Left cardiac atrium (tissue), 1 donor: Measurements from ENCODE around the genes PRKAA1, GHR and TMEM267.

DNA sequence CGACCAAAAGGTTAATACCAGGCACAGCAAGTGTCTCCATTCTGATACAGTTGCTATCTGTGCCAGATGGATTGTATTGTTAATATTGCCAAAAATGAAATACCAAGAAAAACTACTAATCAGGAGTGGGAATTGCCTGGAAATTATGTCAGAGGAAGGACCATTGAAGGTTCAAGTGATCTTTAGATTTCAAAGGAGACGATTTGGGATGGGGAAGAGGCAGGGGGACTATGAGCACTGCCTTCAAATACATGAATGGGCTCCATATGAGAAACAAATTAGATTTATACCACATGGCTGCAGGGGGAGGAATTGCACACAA is 95.9 kb upstream of the PTGER4 start:
- PRO-cap = no peak

GRCh38 chr5:40649413-40649818 is 30.3 kb upstream of the PTGER4 start:
- PRO-cap = no peak

DNA sequence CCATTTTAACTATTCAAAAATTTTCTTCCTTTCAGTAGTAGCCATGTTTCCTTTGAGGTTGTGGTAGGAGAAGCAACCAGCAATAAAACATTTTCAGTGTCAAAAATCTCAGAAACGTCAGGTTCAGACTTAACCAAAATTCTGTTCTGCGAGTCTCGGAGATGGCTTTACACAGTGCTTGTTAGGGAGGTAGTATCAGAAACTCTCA is 8.3 kb downstream of the PTGER4 start:
- PRO-cap = no peak

DNA sequence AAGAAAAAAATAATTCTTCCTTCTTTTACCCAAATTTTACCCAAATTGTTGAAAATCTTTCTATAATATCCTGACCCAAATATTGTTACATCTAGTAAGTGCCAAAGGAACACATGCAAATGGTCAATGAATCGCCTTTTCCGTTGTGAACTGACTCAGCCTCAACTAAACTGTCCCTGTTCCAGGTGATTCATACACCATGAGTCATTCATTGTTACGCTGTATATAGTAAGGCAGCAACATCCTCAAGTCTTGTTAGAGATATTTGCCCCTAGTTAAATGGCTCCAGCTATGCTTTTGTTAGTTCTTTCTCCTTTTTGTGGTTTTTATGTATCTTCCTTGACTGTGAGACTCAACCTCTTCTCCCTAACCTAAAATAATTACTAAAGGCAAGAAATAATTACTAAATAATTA is 9.8 kb downstream of the PTGER4 start:
- PRO-cap = no peak

- PRO-cap = no peak
These were observed 21.6 kb downstream of the TTC33 start for GRCh38 chr5:40733995-40734704.

DNA sequence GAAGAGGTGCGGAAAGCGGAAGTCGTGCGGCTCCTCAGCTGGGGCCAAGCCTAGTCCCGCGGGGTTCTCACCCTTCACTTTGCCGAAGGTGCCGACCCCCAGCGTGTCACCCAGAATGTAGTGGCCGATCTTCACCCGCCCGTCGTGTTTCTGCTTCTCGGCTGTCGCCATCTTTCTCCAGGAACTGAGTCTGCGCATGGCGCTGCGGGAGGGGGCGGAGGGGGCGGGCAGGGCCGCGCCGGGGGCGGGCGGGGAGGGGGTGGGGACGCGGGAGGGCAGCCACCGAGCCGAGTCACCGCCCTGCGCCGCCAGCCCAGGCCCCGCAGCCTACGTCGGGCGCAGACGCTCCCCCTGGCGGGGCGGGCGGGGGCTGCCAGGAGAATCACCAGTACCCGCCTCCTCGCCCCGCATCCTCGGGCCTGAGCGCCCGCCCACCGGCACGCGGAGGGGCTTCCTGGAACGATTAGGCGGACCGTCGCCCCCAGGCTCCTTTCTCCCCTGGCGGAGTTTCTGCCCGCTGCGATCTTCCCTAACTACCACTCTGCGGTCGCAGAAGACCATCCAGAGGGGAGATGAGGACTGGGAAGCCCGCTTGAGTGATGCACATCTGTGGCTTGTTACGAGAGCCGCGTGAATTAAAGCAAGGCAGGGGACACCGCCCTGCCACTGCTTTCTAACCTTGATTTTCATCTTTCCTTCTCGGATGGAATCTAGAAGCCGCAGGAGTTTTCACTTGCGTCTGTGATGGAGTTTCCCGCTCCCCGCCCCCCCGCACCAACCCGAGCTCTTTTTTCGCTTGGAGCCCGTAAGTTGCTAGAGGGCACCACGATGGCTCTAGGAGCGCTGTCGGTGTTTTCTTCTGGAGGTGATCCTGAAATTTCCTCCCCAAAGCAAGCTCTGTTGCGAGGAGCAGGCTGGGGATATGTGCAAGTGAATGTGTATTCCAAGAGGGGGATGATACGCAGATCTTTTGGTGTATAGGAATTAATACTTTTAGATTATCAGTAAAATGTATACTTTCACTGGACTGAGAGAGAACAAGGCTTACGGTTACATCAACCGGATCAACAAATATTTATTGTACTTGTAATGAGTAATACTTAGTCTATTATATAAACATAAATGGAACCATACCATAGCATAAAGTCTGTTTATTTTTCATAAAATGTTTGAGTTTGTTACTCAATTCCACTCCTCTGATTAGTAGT is at the start of gene PRKAA1:
PRKAA1 (minus strand) TSS at position 383 of the 1,208 bp plus-strand sequence.
- PRO-cap = bidirectional peak, plus-strand start at position 339 of the sequence, minus-strand start at position 186 of the sequence

DNA sequence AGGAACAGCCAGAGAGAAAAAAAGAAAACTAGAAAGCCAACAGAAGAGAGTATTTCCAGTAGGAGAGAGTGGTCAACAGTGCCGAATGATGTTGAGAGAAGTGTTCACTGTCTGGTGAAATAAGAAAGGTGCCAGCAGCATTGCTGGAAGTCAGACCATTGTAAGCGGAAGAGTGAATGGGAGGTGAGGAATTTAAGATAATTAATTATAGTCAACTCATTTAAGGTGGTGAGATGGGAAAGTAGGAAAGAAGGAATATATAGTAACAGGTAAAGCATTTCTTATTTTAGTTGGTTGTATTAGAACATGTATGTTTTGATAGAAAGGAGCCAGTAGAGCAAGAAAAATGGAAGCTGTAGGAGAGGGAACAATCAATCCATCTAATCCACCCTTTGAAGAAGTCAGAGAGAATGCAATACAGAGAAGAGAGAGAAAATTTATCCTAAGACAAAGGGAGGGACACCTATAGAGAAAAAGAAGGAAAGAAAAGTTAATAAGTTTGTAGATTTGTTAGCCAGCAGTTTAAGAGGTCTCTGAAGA is 32.7 kb downstream of the C7 start:
- PRO-cap = no peak

- PRO-cap = no peak
These were observed 121.4 kb upstream of the C6 start for GRCh38 chr5:41334736-41335085.

GRCh38 chr5:41869081-41869541 is 1.1 kb downstream of the OXCT1 start:
- PRO-cap = no peak

- PRO-cap = no peak
These were observed 248.1 kb upstream of the GHR start for GRCh38 chr5:42175019-42175567.

GRCh38 chr5:42423152-42423999 is at the start of gene GHR:
Gene GHR, plus strand, starts transcription at chr5:42423439.
- PRO-cap = bidirectional peak, plus-strand start at chr5:42423804, minus-strand start at chr5:42423586

DNA sequence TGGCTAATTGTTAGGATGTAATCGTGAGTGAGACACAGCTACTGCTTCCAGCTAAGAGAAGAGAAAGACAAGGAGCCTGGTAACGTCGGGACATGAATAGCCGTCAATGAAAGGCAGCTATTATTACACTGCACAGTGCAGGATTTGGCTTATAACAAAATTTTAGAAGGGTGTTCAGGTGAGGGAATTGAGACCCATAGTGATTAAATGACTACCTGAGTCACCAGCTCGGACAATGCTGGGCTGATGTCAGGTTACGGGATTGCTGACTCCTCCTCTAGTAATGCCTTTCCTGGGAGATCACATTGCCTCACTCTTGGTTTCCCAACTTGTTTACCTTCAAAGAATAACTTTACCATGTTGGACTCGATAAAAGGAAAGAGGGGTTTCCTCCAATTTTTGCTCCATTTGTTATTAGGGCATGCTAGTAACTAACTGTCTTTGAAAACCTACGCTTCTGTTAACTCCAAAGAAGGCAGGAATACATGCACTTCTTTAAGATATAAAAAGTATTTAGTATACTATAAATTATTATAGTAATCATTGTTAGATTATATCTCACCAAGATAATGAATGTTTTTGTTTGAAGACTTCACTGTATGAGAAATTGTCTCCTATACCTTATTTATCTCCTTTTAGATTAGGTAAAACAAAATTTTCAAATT is 132.6 kb downstream of the GHR start:
- PRO-cap = no peak

DNA sequence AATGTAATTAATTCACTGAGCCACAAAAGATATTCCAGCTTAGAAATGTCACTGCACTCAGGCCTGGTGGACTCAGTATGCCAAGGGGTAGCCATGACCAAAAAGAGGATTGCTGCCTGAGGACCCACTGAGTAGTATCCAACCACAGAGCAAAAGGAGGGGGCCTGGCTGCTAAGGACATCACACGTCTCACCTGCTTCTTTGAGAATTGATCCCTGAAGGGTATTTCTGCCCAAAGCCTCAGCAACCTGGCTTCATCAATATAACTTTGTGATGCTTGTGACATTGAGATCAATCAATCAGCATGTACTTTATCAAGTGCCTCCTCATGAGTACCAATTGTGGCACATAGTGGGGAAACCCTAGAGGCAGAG is 134.6 kb upstream of the CCDC152 start:
- PRO-cap = no peak

GRCh38 chr5:42813414-42814089 is 1.9 kb upstream of the SELENOP start:
- PRO-cap = unidirectional peak, minus-strand start at chr5:42813756

DNA sequence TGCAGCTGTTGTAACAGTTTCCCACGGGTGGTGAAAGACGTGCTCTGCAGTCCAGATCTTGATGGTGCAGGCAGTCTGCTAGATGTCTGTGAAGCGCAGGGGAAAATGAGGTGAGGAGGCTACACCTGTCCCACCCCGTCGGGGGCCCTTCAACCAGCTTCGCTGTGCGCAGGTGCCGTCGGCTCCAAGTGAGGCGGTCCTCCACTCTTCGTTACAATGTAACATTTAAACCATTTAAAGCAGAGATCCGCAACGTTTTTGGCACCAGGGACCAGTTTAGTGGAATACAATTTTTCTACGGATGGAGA is 96.9 kb upstream of the SELENOP start:
- PRO-cap = no peak

GRCh38 chr5:43018800-43019222 is 21.3 kb downstream of the ANXA2R start:
- PRO-cap = no peak

- PRO-cap = bidirectional peak, plus-strand start at chr5:43066038, minus-strand start at chr5:43065926; bidirectional peak, plus-strand start at chr5:43066368, minus-strand start at chr5:43066446
These were observed 26.0 kb upstream of the ANXA2R start for GRCh38 chr5:43065769-43066851.

GRCh38 chr5:43237047-43237381 is 45.0 kb downstream of the NIM1K start:
- PRO-cap = no peak

- PRO-cap = no peak
These were observed 23.9 kb downstream of the HMGCS1 start for GRCh38 chr5:43289229-43289751.

DNA sequence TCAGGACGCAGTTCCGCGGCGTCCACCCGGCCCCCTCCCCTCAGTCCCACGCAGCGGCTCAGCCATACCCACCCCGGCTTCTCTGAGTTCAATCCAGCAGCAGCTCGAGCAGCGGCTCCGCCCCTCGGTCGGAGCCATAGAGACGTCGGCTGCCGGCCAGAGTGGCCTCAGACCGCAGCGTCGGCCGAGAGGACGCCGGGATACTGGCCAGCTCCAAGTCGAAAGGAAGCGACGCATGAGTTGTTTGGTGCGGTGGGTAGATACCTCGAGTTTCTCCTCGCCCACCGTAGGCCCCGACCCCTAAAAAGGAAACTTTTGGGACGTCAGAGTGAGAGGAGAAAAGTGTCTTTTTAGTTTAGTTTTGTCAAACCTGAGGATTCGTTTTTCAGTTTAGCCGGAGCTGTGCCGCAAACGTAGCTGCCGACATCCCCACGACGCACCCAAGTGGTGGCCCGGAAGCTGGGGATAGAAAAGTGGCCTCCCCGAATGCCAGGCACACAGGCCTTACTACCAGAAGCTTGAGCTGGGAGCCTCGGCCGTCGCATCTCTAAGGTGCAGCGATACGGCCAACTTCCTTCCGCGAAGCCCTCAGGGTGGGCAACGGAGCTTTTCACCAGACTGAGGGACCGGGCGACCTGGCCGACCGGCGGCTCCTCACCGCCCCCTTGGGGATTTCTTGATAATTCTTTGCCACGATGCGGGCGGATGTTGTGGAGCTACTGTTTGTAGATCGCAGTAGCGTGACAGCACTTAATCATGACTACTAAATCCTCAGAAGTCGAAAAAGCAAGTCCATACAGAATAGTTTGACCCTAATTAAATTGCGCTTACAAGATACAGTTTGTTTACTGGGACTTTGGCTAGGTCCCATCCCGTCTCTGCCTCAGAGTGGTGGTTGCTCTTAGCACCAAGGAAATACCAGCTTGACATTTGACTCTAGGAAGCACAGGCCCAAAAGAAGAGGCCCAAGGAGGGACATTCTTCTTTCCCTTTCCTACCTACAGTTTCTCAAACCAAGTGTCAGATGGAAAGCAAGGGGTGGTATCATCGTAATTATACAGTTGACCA is at the start of gene TMEM267:
TMEM267 (minus strand) TSS at position 116 of the 1,068 bp plus-strand sequence.
- PRO-cap = bidirectional peak, plus-strand start at position 221 of the sequence, minus-strand start at position 75 of the sequence; bidirectional peak, plus-strand start at position 690 of the sequence, minus-strand start at position 637 of the sequence